SK-MEL-5 (cell line): ENCODE measurements around the genes ACSM2A and REXO5.

DNA sequence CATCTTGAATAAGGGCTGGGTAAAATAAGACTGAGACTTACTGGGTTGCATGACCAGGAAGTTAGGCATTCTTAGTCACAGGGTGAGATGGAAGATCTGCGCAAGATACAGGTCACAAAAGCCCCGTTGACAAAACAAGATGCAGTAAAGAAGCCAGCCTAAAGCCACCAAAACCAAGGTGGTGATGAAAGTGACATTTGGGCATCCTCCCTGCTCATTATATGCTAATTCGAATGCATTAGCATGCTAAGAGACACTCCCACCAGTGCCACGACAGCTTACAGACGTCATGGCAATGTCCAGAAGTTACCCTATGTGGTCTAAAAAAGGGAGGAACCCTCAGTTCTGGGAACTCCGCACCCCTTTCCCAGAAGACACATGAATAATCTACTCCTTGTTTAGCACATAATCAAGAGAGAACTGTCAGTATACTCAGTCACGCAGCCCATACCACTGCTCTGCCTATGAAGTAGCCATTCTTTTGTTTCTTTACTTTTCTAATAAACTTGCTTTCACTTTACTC lies 120.4 kb upstream of the XYLT1 start:
RAMPAGE:
- cytosol, long total RNA = no peak
- long total RNA = no peak
- nucleus, long total RNA = no peak

DNA sequence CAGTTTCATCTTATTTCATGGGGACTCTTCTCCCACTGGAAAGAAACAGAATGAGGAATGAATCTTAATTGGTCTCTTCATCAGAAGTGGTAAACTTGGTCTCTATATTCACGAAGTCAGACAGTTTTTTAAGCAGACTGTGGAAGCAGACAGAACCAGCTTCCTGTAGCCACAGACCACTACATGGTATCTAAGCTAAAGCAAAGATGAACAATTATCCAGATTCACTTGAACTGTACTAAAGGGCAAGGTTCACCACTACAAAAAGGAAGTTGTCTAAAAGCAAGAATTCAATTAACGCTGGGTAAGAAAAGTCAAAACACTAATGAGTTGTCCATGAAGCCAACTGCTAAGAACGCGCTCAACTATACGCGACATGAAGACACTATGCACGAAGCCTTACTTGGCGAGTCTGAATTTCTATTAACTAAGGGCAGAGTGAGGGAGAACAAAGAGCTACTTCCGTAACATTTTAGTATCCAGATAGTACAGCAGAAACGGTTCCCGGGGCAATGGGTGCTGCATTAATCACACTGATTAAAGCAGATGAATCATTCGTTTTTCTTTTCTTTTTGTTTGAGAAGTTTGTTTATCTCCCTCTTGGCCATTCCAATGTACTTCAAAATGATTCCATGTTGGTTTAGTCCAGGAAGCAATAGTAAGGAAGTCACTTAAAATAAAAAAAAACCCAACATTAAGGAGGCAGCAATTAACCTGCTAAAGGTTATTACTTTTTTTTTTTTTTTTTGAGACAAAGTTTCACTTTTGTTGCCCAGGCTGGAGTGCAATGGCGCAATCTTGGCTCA lies 2.8 kb upstream of the RPS15A start:
RAMPAGE:
- cytosol, long total RNA = no peak
- long total RNA = no peak
- nucleus, long total RNA = no peak

DNA sequence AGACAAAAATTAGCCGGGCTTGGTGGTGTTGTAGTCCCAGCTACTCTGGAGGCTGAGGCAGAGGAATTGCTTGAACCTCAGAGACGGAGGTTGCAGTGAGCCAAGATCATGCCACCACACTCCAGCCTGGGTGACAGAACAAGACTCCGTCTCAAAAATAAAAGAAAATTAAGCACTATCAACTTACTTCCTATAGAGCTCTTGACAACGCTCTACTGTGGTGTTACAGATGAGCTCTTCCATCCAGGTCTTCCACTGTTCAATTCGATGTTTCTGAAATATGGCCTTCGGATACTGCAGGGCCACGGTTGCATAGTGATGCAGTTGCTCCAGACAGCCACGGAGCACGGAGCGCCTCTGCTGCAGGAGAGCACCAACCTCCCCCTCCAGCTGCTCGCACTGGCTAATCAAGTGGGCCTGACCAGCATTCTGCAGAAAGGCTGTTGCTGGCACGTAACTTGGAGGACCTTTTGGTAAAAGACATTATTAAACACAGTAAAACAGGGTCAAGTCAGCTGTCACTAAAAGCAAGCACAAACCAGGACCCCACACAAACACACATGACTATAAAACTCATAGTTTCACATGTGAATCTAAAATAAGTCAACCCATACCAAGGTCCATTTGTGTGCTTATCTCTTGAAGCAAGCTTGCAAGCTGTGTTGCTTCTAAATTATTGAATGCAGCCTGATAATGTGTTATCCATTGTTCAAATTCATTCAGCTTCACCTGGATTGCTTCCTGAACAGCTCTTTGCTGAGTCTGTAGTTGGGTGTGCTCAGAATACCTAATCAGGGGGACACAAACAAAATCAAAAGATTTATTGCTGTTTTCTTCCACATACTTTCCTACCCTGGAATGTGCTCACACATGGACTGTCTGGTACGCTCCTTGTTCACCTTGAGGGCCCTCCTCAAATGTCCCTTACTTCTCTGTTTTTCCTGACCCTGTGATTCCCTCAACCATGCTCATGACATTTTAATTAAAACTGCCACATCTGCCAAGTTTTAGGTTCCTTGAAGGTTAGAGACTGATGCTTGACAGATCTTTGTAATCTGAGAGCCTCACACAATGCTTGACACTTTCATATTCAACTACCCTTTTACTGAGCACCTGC lies 34.8 kb upstream of the ARL6IP1 start:
RAMPAGE:
- cytosol, long total RNA = no peak
- long total RNA = no peak
- nucleus, long total RNA = no peak

DNA sequence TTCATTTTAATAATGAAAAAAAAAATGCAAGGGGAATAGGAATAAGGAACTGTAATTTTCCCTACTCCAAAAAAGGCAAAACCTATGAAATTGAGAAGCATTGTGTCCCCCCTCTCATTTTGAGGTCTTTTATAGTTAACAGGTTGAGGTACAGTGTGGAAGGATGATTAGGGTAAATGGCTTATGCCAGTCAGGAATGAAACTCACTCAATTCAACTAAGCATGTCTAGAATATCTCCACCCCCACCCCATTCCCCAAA lies 56.9 kb downstream of the SMG1 start:
RAMPAGE:
- cytosol, long total RNA = no peak
- long total RNA = no peak
- nucleus, long total RNA = no peak

DNA sequence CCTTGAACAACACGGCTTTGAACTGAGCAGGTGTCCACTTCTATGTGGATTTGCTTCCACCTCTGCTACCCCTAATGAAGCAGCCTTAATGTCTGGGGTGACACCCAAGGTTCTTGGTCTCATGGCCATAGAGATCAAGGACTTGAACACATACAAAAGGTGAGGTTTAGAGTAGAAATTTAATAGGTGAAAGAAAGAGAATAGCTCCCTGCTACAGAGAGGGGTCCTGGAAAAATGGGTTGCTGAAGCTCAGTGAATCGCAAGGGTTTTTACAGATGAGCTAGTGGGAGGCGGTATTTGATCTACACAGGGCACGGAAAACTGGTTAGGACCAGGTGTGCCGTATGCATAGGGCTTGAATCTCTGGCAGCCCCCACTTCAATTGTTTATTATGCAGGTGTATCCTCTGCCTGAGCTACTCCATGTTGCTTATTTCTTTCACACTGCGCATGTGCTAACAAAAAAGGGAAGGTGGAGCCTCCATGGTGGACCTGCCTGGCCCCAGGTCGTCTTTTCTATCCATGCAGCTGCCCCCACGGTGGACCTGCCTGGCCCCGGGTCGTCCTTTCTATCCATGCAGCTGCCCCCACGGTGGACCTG lies 28.0 kb upstream of the TMC7 start:
RAMPAGE:
- cytosol, long total RNA = no peak
- long total RNA = no peak
- nucleus, long total RNA = no peak

RAMPAGE:
- cytosol, long total RNA = no peak
- long total RNA = no peak
- nucleus, long total RNA = no peak
Observed at GRCh38 chr16:19183229-19183661, 15.2 kb downstream of the SYT17 start.

GRCh38 chr16:19284088-19284685 lies 1.3 kb upstream of the CLEC19A start:
RAMPAGE:
- cytosol, long total RNA = no peak
- long total RNA = no peak
- nucleus, long total RNA = no peak

DNA sequence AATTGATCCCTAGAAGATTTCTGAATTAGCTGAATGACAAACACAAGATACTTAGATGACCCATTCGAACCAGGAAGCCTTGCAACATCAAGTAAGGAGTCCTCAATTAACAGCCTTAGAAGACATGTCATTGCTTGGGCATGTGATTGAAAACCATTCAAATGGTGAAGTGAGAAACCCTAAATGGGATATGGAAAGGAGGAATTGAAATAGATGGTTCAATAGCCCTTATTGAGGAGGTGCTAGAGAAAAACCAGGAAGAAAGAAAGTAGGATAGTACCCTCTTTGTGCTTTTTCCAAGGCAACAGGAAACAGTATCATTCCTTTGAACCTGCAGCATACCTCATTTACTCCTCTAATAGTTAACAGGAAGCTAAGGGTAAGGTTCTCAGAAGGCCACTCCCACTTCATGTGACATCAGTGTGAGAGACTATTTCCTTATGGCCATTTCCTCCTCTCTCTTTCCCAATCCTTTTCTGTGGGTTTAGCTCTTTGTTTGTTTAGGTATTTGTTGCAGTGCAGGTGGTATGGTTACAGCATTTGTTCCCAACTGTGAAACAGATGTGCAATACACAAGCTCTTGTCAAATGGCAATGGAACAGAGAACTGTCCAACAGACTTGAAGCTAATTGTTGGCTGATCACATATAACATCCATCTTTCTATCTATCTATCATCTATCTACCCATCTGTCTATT lies 14.6 kb downstream of the TMC5 start:
RAMPAGE:
- cytosol, long total RNA = no peak
- long total RNA = no peak
- nucleus, long total RNA = no peak

DNA sequence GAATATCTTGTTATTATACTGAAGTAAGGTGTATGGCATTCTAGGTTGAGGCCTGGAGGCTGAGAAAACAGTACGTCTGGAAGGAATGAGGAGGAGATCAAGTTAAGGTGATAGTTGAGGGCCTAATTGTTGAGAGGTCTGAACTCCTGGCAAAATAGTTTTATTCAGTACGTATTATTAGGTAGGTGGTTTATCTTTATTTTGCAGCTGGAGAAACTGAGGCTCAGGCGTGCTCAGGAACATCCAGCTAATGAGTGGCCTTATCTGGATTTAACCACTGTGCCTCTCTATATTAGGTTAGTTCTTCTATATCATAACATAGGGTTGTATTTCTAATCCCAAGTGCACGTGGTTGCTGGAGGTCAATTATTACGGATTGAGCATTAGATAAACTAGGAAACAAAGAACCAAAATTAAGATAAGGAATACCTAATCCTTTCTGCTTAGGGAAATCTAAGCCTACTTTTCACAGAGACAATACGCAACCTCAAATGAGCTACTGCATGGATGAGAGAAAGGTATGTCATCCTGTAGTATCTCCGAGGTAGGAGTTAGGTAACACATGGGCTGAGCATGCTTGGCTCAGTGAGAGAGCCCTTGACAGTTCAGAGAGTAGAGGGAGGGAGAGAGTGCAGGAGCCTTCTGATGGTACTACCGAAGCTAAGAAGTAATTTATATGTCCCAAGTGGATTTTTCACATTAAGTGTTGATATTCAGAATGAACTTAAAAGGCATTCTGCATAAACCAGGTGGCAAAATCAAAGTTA lies 59.1 kb downstream of the KNOP1 start:
RAMPAGE:
- cytosol, long total RNA = no peak
- long total RNA = no peak
- nucleus, long total RNA = no peak

GRCh38 chr16:19854368-19855095 lies 30.1 kb downstream of the GPRC5B start:
RAMPAGE:
- cytosol, long total RNA = no peak
- long total RNA = no peak
- nucleus, long total RNA = no peak

RAMPAGE:
- cytosol, long total RNA = no peak
- long total RNA = no peak
- nucleus, long total RNA = no peak
Observed at GRCh38 chr16:19857506-19857994, 27.1 kb downstream of the GPRC5B start.

RAMPAGE:
- cytosol, long total RNA = no peak
- long total RNA = no peak
- nucleus, long total RNA = no peak
Observed at GRCh38 chr16:19871857-19872584, 12.6 kb downstream of the GPRC5B start.

DNA sequence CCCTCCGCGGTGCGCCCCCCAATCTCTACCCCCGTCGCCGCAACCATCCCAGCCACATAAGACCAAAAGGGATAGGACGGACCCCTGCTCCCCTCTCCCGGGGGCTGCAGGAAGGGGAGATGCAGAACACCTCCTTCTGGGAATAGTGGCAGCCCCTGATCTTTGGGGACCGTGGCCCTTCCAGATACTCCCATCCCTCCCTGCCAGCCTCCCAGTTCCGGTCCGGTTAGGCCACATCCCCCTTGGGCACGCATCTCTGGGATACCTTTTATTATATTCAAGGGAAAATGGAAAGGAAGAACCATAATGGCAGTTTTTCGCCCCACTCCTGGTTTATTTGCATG lies 1.3 kb upstream of the GPRC5B start:
RAMPAGE:
- cytosol, long total RNA = no peak
- long total RNA = no peak
- nucleus, long total RNA = no peak

RAMPAGE:
- cytosol, long total RNA = no peak
- long total RNA = no peak
- nucleus, long total RNA = no peak
Observed at GRCh38 chr16:19886326-19886712, 1.7 kb upstream of the GPRC5B start.

RAMPAGE:
- cytosol, long total RNA = no peak
- long total RNA = no peak
- nucleus, long total RNA = no peak
Observed at GRCh38 chr16:20451360-20451673, at the start of gene ACSM2A. Gene ACSM2A (plus strand): TSS chr16:20451521.

GRCh38 chr16:20693926-20694451 lies 3.5 kb downstream of the ACSM1 start:
RAMPAGE:
- cytosol, long total RNA = no peak
- long total RNA = no peak
- nucleus, long total RNA = no peak

GRCh38 chr16:20739597-20740304 lies 1.9 kb downstream of the THUMPD1 start:
RAMPAGE:
- cytosol, long total RNA = no peak
- long total RNA = no peak
- nucleus, long total RNA = no peak

DNA sequence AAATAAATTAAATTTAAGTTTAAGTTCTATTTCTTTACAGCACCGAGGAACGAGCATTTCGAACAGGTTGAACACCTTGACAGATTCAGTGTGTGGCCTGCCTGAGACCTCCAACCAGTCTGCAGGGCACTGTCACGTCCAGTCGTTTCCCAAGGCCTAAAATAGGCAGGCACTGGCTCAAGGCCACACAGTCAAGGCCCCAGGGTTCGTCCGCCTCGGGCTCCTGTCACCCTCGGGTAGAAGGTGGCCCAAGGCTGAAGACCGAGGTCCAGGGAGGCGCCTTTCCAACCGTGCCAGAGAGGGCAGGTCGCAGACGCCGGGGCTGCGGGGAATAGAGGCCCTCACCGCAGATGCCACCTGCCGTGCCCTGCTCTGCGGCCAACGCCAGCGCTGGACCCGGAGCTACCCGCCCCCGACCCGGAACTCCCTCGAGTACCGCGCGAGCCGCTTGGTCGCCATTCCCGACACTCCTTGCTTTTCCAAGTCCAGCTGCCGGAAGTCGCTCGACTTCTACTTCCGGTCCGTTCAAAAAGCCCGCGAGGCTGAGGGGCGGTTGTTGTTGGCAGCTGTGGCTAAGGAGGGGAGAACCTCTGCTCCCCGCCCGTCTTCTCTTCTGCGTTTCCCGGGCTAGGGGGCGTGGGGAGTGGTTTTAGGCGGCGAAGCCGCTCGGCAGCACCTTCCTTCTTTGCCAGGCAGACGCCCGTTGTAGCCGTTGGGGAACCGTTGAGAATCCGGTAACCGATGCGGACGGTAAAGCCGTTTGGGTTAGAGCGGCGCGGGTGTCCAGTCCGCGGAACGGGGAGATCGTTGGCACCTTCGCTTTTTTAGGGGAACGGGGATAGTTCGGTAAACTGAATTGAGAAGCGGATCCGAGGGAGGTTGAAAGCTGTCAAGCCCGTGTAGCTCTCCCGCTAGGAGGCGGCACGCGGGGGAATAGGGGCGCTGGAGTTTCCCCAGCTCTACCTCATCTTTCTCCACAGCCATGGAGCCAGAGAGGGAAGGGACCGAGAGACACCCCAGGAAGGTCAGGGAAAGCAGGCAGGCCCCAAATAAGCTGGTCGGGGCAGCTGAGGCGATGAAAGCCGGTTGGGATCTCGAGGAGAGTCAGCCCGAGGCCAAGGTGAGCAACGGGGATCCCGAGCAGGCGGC lies at the start of gene REXO5:
REXO5 (plus strand) TSS at position 556 of the 1,149 bp plus-strand sequence.
RAMPAGE:
- cytosol, long total RNA = start-site peak on the minus strand centred at position 430 of the sequence, 88 bp wide, 41 and 75 reads in 2 replicates
- long total RNA = start-site peak on the minus strand centred at position 473 of the sequence, 32 bp wide, 96 and 63 reads in 2 replicates
- nucleus, long total RNA = start-site peak on the minus strand centred at position 467 of the sequence, 162 bp wide, 149 and 116 reads in 2 replicates; start-site peak on the plus strand centred at position 636 of the sequence, 198 bp wide, 41 and 21 reads in 2 replicates

GRCh38 chr16:20866064-20866629 lies 34.0 kb downstream of the DCUN1D3 start:
RAMPAGE:
- cytosol, long total RNA = no peak
- long total RNA = no peak
- nucleus, long total RNA = no peak

RAMPAGE:
- cytosol, long total RNA = no peak
- long total RNA = no peak
- nucleus, long total RNA = no peak
Observed at GRCh38 chr16:20884135-20884955, 15.8 kb downstream of the DCUN1D3 start.